Psoas muscle (tissue), 2 donors: Measurements from ENCODE around the gene HDHD3.

DNA sequence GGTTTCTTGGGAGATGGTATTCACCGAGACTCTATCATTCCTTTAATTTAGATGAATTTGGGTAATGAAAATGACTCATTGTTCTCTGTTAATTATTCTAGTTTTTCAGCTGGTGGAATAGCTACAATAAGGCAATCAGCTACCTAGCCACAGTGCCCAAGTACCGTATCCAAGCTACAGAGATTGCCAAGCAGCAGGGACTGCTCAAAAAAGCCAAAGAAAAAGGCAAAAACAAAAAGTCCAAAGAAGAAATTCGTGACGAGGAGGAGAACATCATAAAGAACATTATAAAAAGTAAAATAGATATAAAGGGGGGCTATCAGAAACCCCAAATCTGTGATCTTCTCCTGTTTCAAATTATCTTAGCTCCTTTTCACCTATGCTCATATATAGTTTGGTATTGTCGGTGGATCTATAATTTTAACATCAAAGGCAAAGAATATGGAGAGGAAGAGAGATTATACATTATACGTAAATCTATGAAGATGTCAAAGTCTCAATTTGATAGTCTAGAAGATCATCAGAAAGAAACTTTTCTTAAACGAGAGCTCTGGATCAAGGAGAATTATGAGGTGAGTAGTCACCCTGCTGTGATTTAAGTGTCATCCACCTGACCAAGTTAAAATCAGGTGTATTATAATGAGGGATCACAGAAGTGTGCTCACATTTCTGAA lies 11.9 kb upstream of the GNG10 start:
- PRO-cap, 2 experiments: no peak in any of the 2 experiments

- PRO-cap, 2 experiments: no peak in any of the 2 experiments
These were observed 4.4 kb upstream of the GNG10 start for GRCh38 chr9:111656945-111657526.

GRCh38 chr9:111760119-111760416 lies 34.7 kb downstream of the SHOC1 start:
- PRO-cap, 2 experiments: no peak in any of the 2 experiments

DNA sequence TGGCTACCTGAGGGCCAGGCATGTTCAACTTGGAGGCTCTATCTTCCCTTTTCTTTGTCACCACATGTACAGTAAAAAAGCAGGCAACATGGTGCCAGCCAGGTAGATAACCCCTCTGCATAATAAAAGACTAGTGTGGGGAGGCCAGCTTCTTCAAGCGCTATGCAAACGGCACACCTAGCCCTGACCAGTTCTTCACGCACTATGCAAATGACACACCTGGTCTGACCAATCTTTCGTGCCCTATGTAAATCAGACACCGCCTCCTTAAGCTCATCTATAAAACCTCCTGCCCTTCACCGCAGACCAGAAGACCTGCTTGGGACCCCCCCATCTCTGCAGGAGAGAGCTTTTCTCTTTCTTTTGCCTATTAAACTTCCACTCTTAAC lies 28.2 kb upstream of the UGCG start:
- PRO-cap, 2 experiments: no peak in any of the 2 experiments

GRCh38 chr9:111932682-111933360 lies 36.2 kb downstream of the UGCG start:
- PRO-cap, 2 experiments: no peak in any of the 2 experiments

GRCh38 chr9:111959377-111960268 lies 63.0 kb downstream of the UGCG start:
- PRO-cap, 2 experiments: peak in 1 of 2 experiments; most common plus-strand start chr9:111959923 (in 1); most common minus-strand start chr9:111959715 (in 1)

DNA sequence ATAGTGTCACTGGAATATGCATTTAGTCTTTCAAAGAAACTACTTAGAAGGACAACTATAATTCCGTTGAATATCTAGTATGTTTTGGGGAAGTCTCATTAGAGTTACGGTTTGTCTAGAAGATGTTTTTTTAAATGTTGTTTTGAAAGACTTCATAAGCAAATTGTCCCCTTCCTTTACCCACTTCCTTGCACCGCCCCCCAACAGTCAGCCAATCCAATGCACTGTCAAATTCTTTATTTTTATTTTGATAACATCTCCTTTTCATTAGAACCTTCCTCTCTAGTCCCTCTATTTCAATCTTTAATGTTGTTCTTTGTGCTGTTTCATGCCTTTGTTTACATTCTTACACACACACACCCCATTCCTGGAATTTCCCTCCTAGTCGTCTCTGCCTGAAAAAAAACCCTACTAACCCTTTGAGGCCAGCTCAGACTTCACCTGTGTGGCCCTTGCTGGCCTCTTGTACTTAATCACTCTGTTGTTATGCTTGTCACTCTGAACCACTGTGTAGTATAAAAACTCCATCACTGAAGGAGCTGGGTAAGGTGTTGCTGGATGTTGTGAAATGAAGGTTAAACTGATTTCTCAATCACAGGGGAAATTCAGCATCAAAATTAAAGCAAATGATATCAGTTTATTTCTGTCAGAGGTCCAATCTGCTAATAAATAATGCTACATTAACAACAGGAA lies 133.3 kb downstream of the UGCG start:
- PRO-cap, 2 experiments: no peak in any of the 2 experiments

DNA sequence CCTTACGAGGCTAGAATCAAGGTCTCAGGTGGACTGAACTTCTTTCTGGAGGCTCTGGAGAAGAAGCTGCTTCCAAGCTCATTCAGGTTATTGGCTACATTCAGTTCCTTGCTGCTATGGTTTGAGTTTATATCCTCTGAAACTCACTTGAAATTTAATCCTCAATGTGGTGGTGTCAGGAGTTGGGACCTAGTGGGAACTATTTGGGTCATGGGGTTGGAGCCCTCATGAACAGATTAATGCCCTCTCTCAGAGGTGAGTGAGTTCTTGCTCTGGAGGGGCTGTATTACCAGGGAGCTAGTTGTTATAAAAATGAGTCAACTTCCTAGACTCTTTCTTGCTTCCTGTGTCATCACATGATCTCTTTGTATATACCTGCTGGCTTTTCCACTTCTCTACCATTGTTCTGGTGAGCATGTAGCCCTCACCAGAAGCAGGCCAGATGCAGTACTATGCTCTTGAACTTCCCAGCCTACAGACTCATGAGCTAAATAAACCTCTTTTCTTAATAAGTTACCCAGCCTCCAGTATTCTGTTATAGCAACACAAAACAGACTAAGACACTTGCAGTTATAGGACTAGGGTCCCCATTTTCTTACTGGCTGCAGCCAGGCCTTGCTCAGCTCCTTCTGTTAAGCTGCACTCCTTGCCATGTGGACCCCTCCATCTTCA lies 127.6 kb downstream of the SUSD1 start:
- PRO-cap, 2 experiments: no peak in any of the 2 experiments

- PRO-cap, 2 experiments: no peak in any of the 2 experiments
These were observed 433 bp upstream of the SUSD1 start for GRCh38 chr9:112175597-112175863.

DNA sequence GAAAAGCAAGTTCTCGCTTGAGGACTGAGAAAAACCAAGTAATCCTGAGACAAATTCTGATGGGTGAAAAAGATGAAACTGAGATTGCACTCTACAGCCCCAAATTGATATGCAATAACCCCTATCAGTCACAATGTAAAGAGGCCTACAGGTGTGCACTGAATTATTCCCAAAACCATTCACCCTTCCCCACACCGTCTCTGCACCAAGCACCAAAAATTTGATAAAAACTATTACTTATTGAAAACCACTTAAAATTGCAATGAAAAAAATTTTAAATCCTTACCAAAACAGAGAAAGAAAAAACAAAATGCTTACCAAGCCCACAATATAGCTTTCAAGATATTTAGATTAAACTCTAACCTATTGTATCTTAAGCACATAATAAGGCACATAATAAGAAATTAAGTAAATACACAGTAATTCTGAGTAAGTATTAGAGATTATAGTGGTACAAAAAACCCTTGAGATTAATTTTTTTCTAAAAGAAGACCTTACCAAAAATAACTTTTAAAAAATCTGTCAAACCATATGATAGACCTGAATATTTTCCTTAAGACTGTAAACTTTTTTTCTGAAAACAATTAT lies 47.4 kb upstream of the SUSD1 start:
- PRO-cap, 2 experiments: no peak in any of the 2 experiments

DNA sequence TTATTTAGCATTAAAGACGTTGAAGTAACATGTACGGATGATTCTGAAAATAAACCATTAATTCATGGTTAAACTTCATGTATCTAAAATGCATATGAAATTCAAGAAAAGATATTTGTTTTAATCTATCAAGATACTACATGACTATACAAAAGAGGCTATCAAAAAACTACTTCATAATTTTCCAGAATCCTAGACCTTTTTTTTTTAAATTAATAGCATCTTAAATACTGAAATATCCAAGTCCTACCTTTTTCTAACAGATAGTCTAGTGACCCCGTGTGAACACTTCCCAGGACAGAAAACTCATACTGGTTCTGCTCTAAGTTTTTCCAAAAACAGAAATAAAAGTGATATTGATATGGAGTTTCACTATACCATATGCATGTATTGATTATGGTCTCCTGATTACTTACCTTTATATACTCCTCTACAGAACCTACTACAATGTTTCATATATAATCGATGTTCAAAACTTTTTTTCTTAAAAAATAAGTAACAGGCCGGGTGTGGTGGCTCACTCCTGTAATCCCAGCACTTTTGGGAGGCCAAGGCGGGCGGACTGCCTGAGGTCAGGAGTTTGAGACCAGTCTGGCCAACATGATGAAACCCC lies 24.3 kb downstream of the PTBP3 start:
- PRO-cap, 2 experiments: no peak in any of the 2 experiments

DNA sequence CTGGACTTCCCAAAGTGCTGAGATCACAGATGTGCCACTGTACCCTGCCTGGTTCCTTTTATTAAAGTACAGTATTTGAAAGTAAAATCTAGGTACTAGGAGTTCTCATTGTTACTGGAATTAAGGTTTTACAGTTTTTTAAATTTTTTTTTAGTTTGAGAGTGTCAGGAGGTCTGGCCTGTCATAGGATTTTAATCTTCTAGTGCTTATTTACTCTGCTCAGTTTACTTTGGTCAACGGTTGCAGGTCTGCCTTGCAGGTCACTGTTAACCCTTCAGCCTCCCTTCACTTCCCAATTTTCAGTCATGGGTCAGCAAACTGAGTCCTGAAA lies 18.7 kb upstream of the PTBP3 start:
- PRO-cap, 2 experiments: no peak in any of the 2 experiments

- PRO-cap, 2 experiments: no peak in any of the 2 experiments
These were observed 2.7 kb upstream of the HSDL2 start for GRCh38 chr9:112377212-112377505.

- PRO-cap, 2 experiments: no peak in any of the 2 experiments
These were observed 868 bp downstream of the KIAA1958 start for GRCh38 chr9:112487335-112488055.

DNA sequence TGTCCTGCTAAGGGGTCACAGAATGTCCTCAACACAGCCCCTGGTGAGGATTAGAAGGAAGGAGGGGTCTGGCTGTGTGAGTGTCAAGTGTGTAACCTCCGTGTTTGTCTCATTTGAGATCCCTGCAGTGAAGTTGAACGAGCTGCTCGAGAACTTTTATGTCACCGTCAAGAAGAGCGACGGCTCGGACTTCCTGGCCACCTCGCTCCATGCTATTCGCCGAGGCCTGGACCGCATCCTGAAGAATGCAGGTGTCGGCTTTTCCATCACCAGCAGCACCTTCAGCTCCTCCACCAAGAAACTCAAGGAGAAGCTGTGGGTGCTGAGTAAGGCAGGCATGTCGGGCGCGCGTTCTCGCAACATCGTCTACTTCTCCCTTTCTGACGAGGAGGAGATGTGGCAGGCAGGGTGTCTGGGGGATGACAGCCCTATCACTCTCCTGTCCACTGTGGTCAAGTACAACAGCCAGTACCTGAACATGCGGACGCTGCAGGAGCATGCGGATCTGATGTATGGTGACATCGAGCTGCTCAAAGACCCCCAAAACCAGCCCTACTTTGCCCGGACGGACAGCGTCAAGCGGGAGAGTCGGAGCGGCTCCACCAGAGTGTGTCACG lies 58.7 kb downstream of the INIP start:
- PRO-cap, 2 experiments: no peak in any of the 2 experiments

DNA sequence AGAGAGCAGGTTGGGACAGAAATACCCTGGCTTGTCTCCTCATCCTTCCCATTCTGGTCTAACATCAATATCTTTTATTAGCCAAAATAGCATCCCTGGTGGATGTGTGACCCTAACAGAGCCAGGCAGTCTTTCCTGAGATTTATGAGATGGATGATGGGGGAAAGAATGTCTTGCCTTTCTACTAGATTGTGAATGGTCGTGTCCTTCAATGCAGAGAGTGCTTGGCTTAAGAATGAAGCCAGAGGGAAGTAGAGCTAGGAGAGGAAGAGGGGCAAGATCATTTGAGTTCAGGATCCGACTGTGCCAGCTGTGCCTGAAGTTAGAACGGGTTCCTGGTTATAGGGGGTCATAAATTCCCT lies 9.8 kb downstream of the SNX30 start:
- PRO-cap, 2 experiments: no peak in any of the 2 experiments

GRCh38 chr9:113222366-113222864 lies 1.1 kb downstream of the SLC31A1 start:
- PRO-cap, 2 experiments: no peak in any of the 2 experiments

GRCh38 chr9:113354106-113354368 lies 4.7 kb downstream of the BSPRY start:
- PRO-cap, 2 experiments: no peak in any of the 2 experiments

GRCh38 chr9:113376535-113377704 lies at the start of gene HDHD3:
HDHD3 (minus strand) TSS chr9:113376986.
- PRO-cap, 2 experiments: peak in 2 of 2 experiments; most common plus-strand start chr9:113377108 (in 2); most common minus-strand start chr9:113376986 (in 2)

DNA sequence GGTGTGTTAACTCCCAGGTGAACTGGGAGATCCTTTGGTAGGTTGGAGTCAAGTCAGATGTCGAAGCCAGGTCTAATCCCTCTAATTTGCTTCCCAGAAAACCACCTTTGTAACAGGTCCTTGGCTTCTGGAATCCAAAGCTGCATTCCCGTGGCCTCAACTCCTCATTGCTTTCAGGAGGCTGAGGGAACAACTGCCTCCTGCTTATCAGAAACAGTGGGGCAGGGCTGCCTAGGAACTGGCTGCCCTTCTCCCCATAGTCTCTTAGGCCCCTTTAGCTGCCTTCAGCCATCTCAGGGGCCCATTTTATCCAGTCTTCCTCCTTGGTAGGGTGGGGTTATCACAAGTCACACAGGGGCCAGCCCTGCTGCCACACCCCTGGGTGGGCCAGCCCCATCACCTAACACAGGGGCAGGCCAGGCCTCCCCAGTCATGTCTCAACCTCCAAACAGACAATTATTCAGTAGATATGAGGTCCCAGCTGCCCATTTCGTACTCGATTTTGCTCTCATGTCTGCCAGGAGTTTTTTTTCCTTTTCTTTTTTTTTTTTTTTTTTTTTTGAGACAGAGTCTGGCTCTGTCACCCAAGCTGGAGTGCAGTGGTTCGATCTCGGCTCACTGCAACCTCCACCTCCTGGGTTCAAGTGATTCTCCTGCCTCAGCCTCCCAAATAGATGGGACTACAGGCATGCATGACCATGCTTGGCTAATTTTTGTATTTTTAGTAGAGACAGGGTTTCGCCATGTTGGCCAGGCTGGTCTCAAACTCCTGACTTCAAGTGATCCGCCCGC lies 3.8 kb downstream of the ALAD start:
- PRO-cap, 2 experiments: no peak in any of the 2 experiments